SP-49 (cell line): ENCODE data around the genes ARAP3 and PCDH1.

- PRO-cap = no peak
These were observed 2.7 kb downstream of the DIAPH1 start for GRCh38 chr5:141615970-141616641.

DNA sequence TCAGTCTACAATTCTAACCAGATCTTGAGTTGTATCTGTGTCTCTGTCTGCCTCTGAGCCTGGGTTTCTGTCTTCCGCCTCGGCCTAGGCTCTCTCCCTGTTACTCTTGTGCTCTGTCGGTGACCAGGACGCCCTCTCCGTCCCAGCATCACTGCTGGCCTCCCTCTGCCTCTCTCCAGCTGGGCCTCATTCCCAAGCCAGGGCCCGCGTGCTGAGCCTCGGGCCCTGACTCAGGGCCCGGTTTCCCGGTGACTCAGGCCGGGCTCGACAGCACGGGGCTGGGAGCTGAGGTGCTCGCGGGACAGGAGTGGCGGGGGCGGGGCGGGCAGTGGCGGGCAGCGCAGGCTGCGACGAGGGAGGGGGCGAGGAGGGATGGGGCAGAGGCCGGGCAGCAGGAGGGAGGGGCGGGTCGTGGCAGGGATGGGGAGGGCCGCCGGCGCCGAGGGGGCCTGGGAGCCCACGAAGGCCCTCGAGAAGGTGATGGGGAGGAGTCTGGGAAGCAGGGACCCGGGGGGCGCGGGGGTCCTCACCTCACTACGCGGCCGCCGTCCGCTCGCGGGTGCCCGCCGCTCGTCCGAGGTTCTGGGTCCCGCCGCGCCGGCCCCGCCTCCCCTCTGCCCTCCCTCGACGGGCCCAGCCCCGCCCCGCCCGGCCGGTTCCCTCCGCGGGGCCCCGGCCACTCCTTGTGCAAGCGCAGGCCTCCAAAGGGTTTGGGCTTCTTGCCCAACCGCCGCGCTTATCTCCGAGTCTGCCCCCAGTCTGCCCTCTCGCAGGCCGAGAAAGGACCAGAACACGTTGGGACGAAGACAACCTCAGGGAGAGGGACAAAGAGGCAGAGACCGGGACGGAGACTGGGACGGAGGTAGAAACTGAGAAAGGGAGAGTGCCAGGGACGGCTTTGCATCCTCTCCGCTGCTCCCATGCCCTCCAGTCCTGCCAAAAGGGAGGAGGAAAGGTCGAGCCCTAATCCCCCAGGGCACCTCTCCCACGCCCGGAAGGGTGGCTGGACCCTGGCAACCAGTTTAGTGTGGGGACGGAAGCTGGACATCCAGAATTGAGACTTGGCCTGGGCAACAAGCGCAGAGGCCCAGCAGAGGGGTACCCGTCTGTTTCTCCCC is at the start of gene ARAP3:
Gene ARAP3, minus strand, starts transcription at position 588 of the 1,118 bp plus-strand sequence.
- PRO-cap = no peak

GRCh38 chr5:141805533-141806393 is 72.4 kb downstream of the PCDH1 start:
- PRO-cap = no peak

- PRO-cap = no peak
These were observed 14.5 kb downstream of the PCDH1 start for GRCh38 chr5:141863601-141864158.

DNA sequence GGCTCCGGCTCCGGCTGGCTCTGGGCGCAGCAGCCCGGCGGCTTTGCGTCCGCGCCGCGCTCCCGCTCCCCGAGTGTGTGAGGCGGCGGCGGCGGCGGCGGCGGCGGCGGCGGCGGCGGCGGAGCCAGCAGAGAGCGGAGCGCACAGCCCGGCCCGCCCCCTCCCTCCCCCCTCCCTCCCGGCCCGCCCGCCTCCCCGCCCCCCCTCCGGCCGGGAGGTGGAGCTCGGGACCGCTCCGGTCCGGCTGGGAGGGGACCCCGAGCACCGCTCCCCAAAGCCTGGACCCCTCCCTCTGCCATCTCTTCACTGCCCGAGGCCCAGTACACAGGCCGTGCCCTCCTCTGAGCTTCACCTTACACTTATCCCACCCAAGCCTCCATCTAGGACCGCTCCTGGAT is at the start of gene PCDH1:
Gene PCDH1, minus strand, starts transcription at position 79 of the 398 bp plus-strand sequence.
- PRO-cap = unidirectional peak, minus-strand start at position 79 of the sequence

DNA sequence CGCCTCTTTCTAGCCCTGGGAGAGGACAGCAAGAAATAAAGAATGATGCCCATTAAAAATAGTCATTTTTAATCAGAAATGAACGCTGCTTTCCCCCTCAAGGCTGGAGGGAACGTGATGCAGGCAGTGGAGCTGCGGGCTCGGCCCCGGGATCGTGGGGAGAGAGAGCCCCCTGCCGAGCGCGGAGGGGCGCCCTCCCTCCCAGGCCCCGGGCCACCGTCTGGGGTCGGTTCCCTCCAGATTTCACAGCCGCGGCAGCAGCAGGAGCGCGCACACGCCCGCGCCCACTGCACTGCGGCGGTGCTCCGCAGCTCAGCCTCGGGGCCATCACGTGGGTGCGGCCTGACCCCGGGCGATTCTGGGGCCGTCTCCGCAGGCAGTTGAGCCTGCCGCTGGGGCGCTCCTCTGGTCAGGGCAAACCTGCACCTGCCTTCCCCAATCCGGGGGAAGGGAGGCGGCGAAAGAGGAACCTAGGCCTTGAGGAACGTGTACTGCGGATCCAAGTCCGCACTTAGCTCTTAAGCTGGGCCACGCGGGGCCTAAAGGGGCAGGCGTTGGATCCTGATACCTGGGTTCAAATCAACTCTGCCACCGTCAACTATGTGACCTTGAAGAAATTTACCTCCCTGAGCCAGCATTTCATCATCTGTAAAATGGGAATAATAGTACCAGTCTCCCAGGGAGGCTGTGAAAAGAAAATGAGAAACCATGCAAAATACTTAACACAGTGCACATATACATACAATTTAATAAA is 9.4 kb upstream of the DELE1 start:
- PRO-cap = no peak

DNA sequence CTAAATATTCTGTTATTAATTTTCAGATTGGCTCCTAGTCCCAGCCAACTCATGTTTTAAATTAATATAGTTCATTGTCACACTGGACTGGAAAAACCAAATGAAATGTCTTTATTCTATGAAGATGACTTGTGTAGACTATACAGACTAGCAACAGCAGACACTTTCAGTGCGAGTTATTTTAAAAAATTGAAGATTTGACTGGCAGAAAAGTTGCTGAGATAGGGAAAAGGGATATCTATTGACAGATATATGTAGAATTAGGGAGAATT is 21.5 kb downstream of the NDFIP1 start:
- PRO-cap = no peak

- PRO-cap = no peak
These were observed 47.0 kb downstream of the NDFIP1 start for GRCh38 chr5:142155524-142156012.

DNA sequence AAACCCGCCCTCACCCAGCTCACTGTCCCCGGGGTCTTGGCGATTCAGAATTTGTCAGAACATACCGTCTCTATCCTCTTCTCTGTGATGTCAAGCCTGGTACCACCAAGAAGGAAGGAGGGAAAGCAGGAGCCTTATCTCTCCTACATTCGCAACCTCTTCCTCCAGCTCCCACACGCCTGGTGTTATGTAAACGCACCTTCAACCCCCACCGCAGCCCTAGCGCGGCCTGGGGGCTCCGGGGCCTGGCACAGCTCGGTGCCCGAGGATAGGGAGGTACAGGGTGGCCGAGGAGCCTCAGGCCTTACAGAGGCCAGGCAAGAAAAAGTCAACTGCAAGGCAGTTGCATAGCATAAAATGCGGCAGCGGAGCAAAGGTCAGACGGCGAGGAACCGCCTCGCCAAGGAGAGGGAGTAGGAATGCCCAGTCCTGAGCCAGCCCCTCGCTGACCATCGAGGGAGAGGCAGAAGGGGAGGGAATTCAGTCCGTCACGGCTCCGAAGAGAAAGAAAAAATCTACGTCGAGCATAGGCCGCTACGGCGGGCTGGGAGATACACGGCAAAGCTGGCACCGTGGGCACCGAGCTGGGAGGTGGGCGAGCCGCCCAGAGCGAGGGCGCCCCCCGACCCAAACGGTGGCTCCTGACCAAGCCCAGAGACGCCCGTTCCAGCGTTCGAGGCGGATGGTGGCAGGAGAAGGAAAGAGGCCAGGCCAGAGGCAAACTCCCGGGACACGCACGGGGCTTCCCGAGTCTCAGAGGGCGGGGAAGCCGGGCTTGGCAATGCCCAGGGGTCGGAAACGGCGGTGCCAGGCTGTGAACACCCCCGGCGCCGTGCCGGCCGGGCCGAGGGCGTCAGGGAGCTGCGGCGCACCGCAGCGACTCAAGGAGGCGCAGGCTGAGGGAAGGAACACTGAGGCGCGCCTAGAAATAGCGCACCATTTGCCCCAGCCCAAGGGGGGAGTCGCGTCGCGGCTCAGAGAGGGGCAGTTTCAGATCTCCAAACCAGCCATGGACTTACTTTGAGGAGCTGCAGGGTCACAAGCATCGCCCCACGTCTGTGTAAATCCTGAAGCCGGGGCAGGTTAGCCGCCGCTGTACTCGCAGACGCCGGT is 640 bp downstream of the SPRY4 start:
- PRO-cap = no peak

DNA sequence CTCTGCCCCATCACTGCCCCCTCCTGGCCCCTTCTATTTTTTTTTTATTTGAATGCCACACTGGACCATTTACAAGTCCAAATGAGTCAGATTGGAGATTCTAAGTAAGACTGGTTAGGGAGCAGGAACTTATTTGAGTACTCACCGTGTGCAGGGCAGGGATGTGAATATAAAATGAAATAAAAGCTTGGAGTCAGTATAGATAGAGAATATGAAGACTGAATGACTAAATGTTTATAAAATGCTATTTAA is 137.0 kb downstream of the FGF1 start:
- PRO-cap = no peak

DNA sequence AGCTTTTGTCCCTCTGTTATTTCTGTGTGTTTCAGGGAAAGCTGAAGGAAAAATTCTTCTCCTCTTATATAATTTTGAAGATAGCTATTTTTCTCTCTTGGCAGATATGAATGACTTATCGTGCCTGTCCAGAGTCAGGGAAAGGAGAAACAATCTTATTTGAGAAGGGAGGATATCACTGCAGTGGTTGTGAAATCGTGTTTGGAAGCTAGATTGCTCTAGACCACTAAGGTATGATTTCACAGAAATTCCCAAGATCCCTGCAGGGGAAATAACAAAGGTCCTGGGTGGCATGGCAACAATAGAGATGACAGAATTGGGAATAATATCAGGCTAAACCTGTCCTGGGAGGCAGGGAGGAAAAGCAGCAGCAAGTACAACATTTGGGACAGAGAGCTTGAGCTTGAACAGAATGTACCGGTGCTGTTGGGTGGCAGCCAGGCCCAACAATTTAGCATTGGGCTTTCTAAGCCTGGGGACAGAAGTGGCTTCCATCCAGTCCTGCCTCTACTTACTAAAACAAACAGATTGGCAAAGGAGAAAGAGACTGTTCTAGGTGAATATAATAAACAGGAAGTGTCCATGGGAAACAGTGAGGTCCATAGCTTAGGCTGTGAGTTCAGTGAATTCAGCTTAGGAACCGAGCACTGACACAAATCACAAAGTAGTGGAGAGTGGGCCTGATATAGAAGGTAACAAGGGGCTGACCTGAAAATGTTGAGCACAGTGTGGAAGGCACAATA is 17.0 kb upstream of the ARHGAP26 start:
- PRO-cap = no peak

- PRO-cap = no peak
These were observed 58.6 kb downstream of the ARHGAP26 start for GRCh38 chr5:142828768-142829160.

DNA sequence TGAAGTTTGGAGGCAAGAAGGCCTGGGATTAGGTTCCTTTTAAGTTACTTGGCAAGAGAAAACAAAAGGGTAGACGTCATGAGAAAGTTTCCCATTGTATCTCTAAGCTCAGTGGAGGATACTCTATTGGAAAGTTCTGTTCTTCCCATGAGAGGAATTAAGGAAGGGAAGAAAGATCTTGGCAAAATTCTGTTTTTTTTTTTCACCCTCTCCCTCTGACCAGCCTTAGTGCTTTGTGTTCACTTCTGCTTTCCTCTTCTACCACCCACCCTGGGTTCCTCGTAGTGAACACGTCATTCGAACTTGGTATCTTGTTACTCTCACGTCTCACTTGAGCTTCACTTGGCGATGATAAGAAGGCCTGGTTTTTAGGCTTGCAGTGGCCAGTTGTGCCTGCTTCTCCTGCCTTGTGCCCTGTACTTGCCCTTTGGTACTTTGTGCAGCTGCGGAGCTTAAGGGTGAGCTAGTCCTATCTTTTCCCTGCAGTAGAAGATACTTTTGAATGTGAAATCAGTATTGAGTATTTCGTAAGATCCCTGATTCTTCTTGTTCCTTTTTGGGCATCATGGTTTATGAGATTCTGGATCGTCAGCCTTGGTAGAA is 67.1 kb downstream of the ARHGAP26 start:
- PRO-cap = unidirectional peak, minus-strand start at position 235 of the sequence

DNA sequence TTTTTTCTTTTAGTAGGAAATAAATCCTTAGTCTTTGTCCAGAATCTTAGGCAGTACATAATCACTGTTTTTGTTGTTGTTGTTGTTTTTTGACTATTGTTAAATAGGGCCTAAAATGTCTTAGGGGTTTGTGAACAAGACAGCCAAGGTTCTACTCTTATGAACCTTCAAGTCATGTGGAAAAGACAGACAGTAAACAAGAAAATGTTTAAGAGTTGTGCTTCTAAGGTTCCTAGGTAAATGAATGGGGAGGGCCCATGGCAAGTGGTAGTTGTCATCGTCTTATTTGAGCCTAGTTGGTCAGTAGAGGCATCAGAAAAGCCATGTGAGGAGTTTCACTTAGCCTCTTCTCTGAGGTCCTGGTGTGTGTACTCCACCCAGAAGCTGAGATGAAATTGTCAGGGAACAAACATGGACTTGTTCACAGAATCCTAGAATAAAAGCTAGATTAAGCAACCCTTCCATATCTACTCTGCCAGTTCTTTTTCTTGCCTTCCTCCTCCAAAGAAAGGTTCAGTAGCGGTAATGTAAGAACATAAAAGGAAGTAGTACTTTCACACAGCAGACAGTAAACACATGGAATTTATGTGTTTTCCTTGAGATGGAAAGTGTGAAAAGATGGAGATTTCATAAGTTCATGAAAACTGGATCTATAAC is 70.3 kb downstream of the ARHGAP26 start:
- PRO-cap = no peak

DNA sequence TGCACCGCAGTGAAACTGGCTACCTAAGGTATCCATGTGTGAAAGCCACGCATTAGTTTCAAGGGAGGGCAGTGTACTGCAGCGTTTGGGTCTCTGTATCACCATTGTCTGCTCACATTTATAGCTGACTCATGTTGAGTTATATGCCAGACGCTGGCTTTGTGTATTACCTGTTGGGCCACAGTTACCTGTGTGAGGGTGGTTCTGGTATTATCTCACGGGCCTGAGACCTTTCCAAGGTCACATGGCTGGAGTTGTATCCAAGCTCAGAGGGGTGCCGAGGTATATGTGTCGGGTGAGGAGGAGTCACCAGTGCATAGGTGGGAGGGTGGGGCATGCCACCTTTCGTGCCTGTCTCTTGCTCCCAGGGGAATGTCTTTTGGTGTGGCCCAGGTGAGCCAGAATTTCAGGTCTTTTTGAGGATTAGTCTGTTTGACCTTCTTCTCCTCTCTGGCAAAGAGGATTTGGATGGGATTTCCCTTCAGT is 75.9 kb downstream of the ARHGAP26 start:
- PRO-cap = no peak

DNA sequence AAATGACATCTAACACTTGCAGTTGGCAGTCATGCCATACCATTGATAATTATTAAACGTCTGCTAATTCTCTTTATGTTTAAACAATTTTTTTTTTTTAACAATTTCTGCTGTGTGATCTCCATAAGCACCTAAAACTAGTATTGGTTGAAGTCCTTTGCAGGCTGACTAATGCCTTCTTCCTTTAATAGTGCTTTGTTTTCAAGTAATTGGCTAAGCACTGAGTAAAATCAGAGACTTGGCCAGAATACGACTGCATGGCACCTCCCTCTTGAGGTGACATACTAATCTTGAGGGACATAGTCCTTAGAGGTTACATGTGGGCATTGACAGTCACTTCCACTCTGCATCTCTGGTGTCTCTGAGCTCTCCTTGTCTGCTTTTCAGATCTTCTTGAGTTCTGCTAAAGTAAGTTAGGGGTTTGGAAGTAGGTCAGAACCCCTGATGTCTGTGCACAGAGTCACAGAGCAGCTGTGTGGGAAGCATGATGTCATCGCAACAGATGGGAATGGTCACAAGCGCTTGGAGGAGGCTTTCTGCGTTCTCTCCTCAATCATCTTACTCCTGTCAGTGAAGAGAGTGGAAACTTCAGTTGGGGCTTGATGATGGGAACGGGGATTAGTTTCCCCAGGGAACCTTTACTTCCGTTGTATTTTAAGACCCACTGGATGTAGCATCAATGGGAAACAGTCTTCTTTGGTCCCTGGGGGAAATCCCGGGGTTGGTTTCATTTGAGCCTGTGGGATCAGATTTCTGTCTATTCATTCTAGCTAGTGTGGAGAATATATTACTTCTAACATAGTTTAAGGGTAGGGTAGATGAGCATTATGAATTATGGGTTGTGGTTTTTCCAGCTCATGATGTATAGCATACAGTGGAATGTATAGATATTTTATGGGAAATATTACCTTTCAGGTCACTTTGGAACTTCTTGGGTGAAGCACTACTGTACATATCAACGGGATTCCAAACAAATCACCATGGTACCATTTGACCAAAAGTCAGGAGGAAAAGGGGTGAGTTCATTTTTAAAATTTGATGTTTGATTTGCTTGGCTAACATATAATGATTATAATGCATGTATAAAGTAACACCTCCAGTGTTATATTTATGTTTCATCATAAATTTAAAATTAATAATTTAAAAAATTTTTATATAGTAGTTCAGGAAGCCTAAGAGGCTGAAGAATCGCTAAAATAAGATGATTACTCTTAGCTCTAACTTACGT is 137.0 kb downstream of the ARHGAP26 start:
- PRO-cap = no peak

DNA sequence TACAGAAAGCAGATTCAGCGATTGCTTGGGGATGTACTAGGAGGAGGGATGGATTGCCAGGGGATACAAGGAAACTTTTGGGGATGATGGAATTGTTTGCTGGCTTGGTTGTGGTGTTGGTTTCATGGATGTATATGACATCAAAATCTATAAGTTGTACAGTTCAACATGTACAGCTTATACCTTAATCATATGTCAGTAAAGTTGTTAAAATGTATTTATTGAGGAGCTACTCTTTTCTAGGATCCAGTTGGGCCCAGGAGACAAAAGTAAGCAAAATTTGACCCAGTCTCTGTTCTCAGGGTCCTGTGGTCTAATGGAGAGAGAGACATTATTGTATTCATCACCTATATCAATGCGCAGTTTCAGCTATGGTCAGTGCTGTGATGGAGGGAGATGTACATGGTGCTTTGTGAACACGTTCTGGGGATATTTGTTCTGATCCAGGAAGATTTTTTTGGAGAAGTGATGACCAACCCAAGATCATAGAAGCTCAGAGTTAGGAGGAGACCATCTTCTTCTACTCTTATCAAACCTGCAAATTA is 142.3 kb downstream of the ARHGAP26 start:
- PRO-cap = no peak

- PRO-cap = no peak
These were observed 188.4 kb downstream of the ARHGAP26 start for GRCh38 chr5:142958499-142959134.

- PRO-cap = no peak
These were observed 212.3 kb downstream of the ARHGAP26 start for GRCh38 chr5:142981993-142983299.

- PRO-cap = no peak
These were observed 223.7 kb downstream of the ARHGAP26 start for GRCh38 chr5:142993778-142994384.